AG09319 (cell line): ENCODE results near the gene VILL.

DNA sequence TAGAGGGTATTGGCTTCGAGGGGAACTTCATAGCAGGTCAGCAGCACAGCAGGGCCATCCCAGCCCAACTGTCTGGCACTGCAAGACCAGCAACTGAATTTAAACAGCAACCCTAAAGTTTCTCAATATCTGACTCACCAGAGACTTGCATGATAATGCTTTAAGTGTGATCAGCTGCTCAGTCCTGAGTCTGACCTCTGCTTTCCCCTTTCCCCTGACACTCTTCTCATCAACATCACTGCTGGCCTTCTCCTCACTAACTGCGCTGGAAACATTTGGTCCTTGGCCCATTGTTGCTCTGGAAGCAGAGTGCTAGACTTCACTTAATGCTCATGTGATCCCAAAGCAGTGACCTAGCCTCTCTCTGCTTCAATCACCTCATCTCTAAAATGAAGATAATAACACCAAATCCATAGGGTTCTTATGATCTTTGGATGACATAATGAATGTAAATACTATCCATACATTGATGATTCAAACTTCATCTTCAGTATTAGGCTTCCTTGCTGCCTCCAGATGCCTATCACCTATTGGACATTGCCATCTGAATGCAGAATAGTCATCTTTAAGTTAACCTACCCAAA is 114.6 kb downstream of the STAC start:
- RRBS, result no CpG with 5 or more reads among the region's 2 CpGs

GRCh38 chr3:36856280-36856758 is 88.5 kb downstream of the TRANK1 start:
- RRBS, result no CpG with 5 or more reads among the region's 12 CpGs

DNA sequence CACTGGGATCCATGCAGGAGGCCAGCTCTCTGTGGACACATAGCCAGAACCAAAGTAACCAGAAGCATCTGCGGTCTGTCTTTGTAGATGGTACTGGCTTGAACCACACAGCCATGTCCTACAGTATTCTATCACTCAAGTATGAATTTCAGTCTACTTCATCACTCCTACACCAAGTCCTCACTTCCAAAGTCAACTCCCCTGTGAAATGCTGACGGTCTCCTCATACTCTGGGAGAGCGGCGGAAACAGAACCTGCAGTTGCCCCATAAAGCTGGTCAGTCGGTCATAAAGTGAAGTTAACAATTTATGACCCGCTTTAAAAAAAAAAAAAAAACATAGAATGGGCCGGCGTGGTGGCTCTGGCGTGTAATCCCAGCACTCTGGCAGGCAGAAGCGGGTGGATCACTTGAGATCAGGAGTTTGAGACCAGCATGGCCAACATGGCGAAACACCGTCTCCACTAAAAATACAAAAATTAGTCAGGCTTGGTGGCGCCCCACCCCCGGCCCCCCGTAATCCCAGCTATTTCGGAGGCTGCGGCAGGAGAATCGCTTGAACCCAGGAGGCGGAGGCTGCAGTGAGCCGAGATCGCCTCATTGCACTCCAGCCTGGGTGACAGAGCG is 2.2 kb downstream of the TRANK1 start:
- RRBS, result no CpG with 5 or more reads among the region's 22 CpGs

- RRBS, result no CpG with 5 or more reads among the region's 2 CpGs
These were observed 27.5 kb downstream of the LRRFIP2 start for GRCh38 chr3:37146915-37147328.

DNA sequence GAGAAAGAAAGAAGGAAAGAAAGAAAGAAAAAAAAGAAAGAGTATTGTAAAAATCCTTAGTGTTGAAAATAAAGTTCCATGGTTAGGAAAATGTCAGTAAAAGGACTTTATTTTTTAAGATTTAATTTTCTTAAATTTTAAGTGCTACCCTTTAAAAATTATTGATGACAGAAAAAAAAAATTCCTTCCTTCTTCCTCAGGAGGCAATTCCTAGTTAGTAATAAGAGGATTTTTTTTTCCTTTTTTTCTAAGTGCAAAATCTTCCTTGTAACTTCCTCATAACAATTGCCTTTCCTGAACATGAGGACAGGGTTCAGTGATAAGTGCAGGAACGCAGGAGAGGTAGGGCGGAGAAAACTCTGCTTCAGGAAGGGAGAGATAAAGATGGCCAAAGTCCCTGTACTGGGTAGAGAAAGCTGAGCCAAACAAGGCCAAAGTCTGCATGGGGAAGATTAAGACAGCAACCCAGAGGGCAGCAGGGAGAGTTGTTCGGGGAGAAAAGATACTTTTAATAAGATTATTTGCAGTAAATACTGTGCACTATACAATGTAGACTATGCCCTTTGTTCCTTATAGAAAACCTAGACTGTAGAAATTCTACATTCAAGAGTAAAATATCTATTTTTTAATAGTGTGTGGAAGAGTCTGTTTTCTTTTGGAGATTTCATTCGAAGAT is 13.4 kb upstream of the GOLGA4 start:
- RRBS, result no CpG with 5 or more reads among the region's 4 CpGs

- RRBS, result no CpG with 5 or more reads among the region's 5 CpGs
These were observed 9.5 kb upstream of the GOLGA4 start for GRCh38 chr3:37233528-37233950.

GRCh38 chr3:37323503-37323888 is 80.4 kb downstream of the GOLGA4 start:
- RRBS, result no CpG with 5 or more reads among the region's 1 CpG

GRCh38 chr3:37335613-37335960 is 92.5 kb downstream of the GOLGA4 start:
- RRBS, result no CpG with 5 or more reads among the region's 1 CpG

- RRBS, result no CpG with 5 or more reads among the region's 7 CpGs
These were observed 18.9 kb downstream of the ITGA9 start for GRCh38 chr3:37470806-37471181.

DNA sequence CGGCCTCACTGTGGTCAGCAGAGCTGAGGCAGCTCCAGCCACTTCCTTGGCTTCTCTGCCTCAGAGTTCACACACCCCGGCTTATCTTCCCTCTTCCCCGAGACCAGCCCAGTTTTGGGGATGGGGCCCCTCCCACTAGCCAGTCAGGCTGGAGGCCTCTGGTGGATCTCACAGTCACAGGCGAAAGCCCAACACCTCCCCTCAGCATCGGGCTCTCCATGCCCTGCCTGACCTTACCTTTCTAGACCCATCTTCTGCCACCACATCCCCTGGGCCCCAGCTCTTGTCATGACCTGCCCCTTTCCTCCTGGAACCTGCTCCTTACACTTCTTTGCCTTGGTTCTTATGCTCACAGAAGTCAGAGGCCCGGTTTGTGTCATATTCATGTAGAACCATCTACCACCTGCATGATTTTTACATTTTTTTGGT is 93.7 kb downstream of the ITGA9 start:
- RRBS, result no CpG with 5 or more reads among the region's 6 CpGs

GRCh38 chr3:37628933-37629378 is 177.0 kb downstream of the ITGA9 start:
- RRBS, result no CpG with 5 or more reads among the region's 9 CpGs

GRCh38 chr3:37667396-37667803 is 194.3 kb upstream of the CTDSPL start:
- RRBS, result no CpG with 5 or more reads among the region's 5 CpGs

- RRBS, result no CpG with 5 or more reads among the region's 9 CpGs
These were observed 88.6 kb upstream of the CTDSPL start for GRCh38 chr3:37772970-37773617.

- RRBS, result no CpG with 5 or more reads among the region's 3 CpGs
These were observed 63.9 kb upstream of the VILL start for GRCh38 chr3:37926673-37927180.

DNA sequence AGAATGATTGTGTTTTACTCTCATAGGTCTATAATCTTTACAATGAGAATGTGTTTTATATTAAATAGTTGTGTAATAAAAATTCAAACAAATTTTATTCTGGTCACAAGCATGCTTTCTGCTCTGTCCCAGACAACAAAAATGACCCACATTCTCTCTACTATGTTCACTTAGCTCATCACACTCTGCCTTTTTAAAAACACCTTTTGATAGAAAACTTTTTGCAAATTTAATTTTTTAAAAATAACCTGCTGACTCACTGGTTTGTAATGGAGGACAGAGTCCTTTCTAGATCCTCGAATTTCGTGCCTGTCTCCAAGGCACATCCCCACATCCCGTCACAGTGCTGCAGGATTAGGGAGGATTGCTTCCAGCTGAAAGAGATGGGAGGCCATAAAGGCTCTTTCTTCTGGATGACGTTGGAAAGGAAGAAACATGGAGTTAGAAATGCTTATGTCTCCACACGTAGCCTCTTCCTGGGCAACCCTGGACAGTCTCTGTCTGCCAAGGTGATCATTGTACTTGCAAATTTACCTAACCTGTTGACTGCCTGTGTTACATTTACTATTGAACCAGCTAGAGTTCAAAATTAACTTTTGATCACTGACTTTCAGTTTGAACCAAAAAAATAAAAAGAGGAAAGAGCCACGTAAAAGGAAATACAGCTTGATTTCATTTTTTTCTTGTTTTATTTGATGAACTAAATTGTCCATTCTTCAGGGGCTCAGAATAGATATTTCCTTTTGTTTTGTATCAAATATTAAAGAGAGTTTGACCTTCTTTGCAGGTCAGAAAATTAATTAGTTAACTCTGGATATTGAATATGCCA is 27.6 kb upstream of the VILL start:
- RRBS, result no CpG with 5 or more reads among the region's 6 CpGs

DNA sequence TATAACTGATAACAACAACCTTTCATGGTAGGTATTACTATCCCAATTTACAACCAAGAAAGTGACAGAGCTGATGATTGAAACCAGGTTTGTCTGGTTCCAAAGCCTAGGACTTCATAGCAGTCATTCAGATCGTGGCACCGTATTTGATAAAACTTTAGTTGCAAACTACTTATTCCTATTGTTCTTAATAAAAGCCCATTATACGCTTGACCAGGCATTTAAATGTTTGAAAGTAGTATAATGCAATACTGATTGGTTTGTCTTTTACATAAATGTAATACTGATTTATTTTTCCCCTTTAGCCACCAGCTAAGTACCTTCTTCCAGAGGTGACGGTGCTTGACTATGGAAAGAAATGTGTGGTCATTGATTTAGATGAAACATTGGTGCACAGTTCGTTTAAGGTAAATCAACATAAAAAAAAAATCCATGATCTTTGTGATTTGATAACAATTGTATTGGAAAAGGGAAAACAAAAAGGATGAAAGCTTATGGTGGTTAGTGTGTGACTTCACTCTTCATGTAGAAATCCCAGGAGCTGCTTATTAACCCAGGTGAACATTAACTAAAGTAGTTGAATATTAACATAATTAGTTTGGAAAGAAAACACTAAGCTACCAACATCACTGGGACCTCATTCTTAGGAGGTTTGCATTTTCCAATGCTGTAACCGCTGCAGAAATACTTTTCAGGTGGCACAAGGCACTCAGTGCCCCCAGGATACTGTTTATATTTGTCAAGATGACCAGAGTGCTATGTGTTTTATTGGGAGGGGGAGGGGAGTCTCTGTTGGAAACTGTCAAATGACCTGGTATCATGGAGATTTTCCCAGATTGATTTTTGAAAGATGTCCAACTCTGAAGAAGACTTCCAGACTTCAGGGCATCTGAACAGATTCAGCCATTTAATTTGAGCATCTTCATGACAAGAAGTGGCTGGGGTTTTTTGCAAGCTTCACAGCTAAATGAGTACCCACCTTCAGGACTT is 26.0 kb upstream of the VILL start:
- RRBS, result no CpG with 5 or more reads among the region's 6 CpGs

GRCh38 chr3:37990585-37990956 is at the start of gene VILL:
Gene VILL, plus strand, starts transcription at chr3:37990786.
- RRBS, result no CpG with 5 or more reads among the region's 12 CpGs

DNA sequence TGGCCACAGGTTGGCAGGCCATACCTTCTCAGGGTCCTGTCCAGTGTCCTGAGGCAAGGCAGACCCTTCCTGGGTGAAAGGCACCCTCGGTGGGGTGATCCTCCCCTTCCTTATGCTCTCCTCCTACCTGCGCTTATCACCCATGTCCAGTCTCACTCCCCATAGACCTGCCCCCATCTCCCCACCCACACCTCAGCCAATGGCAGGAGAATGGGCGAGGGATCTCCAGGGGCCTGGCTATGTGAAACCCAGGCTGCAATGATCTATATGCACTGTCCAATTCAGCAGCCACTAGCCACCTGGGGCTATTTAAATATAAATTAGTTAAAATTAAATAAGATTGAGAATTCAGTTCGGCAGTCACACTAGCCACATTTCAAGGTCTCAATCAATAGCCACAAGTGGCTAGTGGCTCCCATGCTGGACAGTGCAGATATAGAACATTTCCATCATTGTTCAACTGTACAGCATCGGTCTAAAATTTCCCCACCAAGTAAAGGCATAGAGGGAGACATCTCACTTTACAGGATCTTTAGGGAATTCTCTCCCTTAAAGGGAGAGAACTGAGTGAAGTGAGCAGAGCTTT is 10.4 kb downstream of the PLCD1 start:
- RRBS, result no CpG with 5 or more reads among the region's 5 CpGs

DNA sequence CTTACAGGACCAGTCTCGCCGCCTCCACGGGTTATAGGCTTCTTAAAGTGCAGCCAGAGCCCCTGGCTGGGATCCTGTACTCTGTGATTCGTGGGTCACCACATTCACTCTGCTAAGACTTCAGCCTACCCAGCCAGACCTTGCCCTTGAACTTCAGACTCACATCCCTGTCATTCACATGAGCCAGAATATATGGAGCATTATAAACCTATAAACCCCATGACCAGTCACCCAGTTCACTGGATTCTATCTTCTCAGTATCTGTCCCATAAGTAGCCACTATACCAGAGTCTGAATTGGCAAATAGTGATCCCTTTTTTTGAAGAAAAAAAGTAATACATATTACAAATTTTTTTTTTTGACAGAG is 1.5 kb downstream of the DLEC1 start:
- RRBS, result no CpG with 5 or more reads among the region's 4 CpGs

GRCh38 chr3:38136232-38136763 is 629 bp downstream of the ACAA1 start:
- RRBS, result no CpG with 5 or more reads among the region's 24 CpGs